HL-60 (cell line): ENCODE measurements around the genes CHCHD1 and CAMK2G.

DNA sequence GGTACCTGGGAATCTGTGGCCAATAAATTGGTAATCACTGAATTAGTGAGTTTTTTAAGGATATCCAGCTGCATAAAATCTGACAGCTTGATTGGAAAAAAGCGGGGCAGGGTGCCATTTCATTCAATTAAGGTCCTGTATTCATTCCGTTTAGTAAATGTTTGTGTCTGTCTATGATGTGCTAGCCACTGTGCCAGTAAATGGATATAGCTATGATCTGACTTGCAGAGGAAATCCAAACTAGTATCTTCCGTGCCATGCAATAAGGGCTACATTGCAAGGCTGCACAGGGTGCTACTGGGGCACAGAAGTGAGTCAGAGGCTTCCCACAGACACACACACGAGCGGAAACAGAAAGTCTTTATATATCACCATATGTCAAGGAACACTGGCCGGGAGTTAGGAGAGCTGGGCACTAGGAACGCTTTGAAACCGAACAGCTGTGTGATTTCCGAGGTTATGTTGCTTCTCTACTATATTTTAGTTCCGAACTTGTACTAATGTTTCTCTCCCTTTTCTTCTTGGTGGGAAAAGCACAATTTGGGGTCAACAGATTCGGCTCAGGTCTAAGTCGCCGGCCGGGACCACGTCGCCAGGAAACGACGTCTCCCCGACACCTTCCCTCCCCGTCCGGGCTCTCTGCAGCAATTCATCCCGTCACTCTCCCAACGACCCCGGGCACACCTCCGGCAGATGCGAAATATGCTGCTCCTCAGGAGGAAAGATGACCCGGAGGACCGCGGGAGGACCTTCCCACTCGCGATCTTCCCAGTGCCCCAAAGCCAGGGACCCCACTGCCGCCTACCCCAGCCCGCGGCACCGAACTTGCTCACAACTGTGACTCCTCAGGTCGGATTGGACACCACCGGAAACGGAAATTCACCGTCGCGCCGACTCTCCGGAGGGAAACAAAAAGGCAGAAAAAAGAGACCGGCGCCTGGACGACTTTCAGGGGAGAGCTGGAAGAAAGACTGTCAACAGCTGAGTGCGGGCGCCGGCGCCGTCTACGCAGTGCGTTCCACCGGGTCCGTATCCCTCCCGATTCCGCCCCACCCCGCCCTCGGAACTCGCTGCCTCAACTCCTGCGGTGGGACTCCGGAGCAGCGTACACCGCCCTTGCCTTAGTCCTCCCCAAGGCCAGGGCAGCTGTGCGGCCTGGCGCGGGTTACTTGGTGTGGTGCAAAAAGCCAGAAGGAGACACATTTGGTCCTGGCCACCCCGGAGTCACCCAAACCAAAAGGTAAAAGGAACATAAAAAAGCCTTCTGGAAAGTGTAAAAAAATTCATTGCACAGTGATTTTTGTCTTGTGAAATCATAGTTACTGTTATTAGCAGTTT, 14.1 kb upstream of the SEC24C start:
- RRBS, result 2% methylated on average over 6 of the region's 68 CpGs

GRCh38 chr10:73742568-73743053, 1.6 kb upstream of the SEC24C start:
- RRBS, result no CpG with 5 or more reads among the region's 5 CpGs

- RRBS, result 2% methylated on average over 19 of the region's 70 CpGs
These were observed at the start of gene CHCHD1 for GRCh38 chr10:73781609-73782651. Gene CHCHD1 (plus strand): TSS chr10:73782048.

- RRBS, result no CpG with 5 or more reads among the region's 32 CpGs
These were observed 10.7 kb downstream of the NDST2 start for GRCh38 chr10:73800443-73801436.

DNA sequence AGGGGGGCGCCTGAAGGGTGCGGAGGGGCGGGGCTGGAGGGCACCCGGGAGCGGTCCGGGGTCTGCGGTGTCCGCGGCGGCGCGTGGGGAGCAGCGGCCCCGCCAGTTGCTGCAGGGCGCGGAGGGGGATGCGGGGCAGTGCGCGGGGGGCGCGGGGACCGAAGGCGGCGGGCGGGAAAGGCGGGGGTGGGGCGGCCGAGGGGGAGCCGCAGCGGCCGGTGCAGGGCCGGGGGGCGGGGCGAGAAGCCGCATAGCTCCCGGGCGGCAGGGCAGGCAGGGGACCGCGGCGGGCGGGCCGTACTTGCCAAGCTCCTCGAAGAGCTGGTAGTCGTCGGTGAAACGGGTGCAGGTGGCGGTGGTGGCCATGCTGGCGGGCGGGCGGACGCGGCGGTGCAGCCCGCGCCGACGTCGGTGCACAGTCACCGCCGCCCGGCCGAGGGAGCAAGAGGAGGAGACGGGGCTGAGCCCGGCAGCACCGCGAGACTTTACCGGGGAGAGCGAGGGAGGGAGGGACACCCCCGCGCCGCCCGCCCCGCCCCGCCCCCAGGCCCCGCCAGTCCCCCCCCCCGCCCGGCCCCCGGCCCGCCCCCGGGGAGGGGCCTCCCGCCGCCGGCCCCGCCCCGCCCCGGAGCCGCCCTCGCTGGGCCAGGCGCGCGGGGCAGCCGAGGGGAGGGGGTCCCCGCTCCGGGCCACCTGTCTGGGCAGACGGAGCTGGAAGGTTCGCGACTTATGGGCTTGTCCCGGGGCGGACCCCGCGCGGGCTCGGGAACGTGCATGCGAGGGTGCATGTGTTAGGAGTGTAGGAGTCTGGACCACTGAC, at the start of gene CAMK2G:
TSS of gene CAMK2G (minus strand) at position 460 of the 820 bp plus-strand sequence.
- RRBS, result 5% methylated on average over 31 of the region's 105 CpGs

GRCh38 chr10:73913943-73914328, 3.0 kb downstream of the PLAU start:
- RRBS, result no CpG with 5 or more reads among the region's 11 CpGs

- RRBS, result no CpG with 5 or more reads among the region's 9 CpGs
These were observed 21.4 kb downstream of the PLAU start for GRCh38 chr10:73932257-73932835.

- RRBS, result no CpG with 5 or more reads among the region's 5 CpGs
These were observed 6.2 kb upstream of the VCL start for GRCh38 chr10:73991800-73992113.

DNA sequence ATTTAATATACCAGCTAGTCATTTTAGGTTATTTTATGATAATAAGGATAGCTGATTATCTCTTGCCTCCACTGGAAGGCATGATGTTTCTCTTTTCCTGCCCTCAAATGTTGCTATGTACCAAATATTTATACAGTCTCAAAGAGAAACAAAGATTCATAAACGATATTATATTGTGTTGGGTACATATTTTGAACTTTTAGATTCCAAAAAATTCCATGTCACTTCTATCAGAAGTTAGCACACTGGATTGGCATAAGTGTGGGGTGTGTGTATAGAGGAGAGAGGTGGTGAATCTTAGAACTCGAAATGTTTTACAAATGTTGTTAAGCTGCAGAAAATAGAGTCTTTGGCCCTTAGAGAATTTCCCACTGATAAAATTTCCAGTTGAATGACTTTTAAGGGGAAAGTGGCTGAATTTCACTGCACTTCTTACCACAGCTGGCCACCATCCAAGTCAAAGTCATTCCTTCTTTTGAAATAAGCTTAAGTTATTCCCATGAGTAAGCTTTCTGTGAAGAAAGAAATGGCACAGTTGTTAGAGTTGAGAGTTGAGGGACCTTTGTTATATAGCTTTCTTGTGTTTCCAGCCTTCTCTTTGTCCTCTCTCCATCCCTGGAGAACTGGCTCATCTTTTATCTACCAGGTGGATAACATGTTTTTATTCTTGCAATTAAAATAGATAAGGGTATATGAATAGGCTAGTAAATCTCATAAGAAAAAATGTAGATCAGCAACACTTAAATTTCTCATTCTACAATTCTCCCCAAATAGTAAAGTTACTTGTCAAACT, 13.8 kb downstream of the VCL start:
- RRBS, result no CpG with 5 or more reads among the region's 2 CpGs

GRCh38 chr10:74175558-74176095, 24.6 kb downstream of the ADK start:
- RRBS, result no CpG with 5 or more reads among the region's 2 CpGs

DNA sequence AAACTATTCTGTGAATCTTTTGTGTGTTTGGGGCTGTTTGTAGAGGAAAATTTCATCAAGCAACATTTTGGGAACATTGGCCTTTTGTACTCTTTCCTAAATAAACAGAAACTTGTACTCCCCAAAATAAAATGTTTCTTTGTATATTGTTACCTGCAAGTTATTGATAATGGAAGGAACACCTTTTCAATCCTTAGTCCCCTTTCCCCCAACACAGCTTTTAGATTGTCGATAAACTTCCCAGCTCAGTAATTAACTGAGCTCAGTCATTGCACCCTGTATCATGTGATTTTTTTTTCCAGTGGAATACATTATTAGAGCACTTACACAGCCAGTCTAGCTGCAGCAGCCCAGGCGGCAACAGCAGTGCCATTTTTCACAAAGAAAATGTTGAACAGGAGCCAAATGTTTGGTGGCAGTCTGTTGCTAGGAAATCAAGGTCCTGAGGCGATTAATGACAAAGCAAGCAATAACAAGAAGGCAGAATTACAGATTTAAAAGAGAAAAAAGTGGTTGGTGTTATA, 267.1 kb downstream of the ADK start:
- RRBS, result no CpG with 5 or more reads among the region's 3 CpGs

- RRBS, result no CpG with 5 or more reads among the region's 1 CpG
These were observed 282.3 kb downstream of the ADK start for GRCh38 chr10:74433277-74433700.

DNA sequence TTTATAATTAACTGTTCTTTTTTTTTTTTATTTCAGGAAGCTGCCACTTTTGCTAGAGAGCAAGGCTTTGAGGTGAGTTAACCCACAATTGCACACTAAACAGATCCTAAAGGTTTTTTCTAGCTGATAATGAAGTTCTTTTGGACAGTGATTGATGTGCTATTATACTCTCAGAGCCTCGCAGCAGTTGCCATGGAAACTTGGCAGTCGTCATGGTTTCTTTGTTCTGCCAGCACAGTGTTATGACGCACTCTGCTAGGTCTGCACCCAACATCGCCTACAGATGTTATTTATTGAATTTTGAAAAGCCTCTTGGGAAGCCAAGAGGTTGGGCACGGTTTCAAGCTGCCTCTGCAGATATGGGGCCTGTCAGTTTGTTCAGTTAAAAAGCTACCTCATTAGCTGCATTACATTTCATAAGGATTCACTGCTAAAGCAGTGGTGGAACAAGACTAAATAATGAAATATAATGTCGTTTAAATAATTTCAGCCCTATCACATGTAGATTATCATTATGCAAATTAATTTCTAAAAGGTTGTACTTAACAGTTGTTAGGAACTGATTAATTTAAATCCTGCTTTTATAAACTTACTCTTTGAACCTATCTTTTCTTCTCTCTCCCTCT, 237.0 kb upstream of the KAT6B start:
- RRBS, result no CpG with 5 or more reads among the region's 6 CpGs

- RRBS, result no CpG with 5 or more reads among the region's 15 CpGs
These were observed 2.3 kb upstream of the KAT6B start for GRCh38 chr10:74823864-74824786.

DNA sequence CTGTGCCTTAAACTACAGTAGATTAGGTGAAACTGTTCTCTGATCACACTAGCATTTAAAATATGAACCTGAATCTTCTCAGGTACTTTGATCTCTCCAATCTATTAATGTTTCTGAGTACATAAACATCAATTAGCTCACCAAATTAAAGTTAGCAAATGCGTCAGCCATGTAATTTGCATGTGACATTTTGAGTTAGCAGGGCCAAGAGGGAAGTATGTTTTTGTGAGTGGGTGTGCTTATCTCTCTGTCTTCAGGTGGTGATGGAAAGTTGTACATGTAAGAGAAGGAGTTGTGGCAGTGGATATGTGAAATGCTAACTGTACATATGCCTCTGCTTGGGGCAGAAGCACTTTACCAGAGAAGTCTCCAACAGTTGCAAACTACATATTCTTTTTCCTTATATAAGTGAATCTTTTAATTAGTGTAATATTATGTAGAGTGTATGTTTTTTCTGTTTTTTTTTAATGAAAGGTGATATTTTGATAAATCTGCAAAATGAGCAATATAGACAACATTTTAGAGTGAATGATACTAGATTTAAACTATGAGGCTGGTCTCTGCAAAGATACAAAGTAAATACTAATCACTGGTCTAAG, 27.7 kb downstream of the KAT6B start:
- RRBS, result no CpG with 5 or more reads among the region's 1 CpG

DNA sequence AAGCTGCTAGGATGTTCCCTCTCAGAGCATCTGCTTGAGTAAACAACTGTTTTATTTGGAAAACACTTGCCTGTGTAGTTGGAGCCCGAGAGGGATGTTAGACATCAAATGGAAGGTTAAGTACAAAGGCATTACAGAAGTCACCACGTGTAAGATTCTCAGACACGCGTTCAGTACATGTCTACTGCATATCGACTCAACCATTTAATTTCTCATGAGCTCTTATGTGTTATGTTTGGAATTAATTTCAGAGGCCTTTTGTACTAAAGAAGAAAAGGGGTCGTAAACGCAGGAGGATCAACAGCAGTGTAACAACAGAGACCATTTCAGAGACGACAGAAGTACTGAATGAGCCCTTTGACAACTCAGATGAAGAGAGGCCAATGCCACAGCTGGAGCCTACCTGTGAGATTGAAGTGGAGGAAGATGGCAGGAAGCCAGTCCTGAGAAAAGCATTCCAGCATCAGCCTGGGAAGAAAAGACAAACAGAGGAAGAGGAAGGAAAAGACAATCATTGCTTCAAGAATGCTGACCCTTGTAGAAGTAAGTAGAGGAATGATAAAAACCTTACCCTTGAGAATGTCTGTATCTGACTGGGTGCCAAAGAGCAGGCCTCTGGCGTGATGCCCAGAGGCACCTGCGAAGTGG, 48.6 kb downstream of the DUSP29 start:
- RRBS, result no CpG with 5 or more reads among the region's 10 CpGs

DNA sequence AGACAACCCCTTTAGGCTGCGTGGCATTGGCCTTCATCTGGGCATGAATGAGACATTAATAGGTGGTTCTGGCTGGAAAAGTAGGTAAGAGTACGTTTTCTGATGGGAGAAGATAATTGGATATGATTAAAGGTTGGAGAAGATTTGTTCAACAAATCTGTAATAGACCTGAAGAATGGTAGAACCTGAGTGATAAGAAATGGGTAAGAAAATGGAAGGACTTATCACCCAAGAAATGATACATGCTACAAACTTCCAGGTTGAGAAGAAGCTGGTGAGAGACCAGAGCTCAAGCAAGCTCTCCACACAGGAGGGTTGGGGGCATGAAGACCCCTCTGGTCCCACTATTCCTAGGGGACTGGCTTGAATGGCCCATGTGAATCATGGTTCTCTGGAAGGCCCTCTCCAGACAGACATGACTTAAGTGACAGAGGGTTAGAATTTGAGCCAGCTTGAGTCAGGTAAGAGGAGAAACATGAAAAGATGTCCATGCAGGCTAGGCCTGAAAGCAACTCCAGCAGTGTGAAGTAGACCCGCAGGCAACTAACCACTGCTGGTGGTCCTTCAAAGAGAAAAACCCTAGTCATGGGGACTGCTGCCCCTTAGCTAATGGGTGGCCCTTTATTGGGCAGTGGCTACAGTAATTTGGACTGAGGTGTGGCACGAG, 3.7 kb downstream of the COMTD1 start:
- RRBS, result no CpG with 5 or more reads among the region's 4 CpGs

DNA sequence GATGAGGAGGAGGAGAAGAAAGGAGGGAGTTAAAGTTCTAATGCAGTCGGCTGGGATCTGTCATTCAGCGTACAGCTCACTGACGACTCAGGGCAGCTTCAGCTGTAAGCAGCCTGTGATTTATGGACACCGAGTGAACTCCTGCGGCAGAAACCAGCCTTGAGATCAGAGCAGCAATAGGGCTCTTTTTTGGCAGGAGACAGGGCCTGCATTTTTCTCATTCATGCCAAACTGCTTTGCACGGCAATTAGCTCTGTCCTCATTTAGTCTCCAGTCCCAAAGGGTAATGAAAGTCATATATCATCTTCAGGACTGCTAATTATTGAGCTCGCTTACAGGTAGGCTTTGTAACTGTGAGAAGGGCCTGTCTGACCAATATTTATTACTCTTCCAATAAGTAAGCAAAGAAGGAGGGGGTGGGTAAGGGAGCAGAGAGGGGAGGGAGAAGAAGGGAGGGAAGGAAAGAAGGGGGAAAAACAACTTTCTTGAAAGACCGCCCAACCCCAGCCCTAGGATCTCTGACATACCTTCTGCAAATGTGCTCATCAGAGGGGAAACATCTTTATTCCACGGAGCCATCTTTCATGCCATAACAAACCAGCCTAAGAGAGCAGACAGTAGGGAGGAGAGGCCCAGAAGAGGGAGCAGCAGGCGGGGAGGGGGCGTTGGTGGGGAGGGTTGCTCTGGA, 48.1 kb upstream of the COMTD1 start:
- RRBS, result no CpG with 5 or more reads among the region's 11 CpGs

- RRBS, result no CpG with 5 or more reads among the region's 15 CpGs
These were observed 3.9 kb downstream of the ZNF503 start for GRCh38 chr10:75397623-75398043.

- RRBS, result no CpG with 5 or more reads among the region's 2 CpGs
These were observed 186.0 kb downstream of the LRMDA start for GRCh38 chr10:75617375-75617867.